ENCODE measurements around a stretch of chr2.

GRCh38 chr2:39265921-39266803, 145.3 kb upstream of the SOS1 start:
- RRBS, result no CpG with 5 or more reads among the region's 4 CpGs

DNA sequence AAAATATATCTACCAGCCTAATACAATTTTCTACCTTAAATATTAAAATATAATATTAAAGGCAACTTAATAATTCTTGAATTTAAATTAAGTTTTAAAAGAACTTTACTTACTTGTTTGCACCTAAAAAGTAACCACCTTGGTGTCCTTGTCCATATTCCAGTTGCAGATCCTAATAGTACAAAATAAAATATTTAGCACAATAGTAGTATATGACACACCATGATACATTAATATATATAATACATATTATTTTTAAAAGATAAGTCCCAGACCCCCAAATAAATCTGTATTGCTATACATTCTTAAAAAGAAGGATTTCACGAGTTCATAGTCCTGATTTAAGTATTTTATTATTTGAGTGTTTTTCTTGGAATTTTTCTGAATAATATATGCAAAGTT, 137.5 kb downstream of the MAP4K3 start:
- RRBS, result no CpG with 5 or more reads among the region's 1 CpG

DNA sequence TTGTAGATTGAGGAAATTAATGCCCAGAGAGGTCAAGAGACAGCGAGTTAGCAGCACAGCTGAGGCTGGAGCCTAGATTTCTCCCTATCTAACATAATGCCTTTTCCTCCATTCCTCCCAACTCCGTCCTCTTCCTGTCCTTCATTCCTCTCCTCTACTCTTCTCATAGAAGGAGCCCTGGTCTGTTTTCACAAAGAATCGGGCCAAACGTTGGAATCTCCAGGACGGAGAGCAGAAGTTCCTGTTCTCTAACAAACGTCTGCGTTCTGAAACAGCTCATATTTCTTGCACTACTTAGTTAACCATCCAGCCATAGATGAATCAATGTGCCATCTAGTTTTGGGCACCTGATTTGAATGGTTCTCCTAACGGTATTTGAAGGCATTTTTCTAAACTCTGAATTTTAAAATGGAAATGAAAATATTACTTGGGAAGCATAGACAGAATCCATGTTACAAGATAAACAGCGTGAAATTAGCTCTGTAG, 537 bp upstream of the THUMPD2 start:
- RRBS, result no CpG with 5 or more reads among the region's 9 CpGs

- RRBS, result no CpG with 5 or more reads among the region's 3 CpGs
Measured at GRCh38 chr2:40231547-40232032, 220.3 kb downstream of the SLC8A1 start.

- RRBS, result no CpG with 5 or more reads among the region's 30 CpGs
Measured at GRCh38 chr2:40238163-40238835, 213.6 kb downstream of the SLC8A1 start.

- RRBS, result no CpG with 5 or more reads among the region's 2 CpGs
Measured at GRCh38 chr2:40280947-40281784, 170.7 kb downstream of the SLC8A1 start.

- RRBS, result no CpG with 5 or more reads among the region's 2 CpGs
Measured at GRCh38 chr2:40364534-40364956, 87.3 kb downstream of the SLC8A1 start.

DNA sequence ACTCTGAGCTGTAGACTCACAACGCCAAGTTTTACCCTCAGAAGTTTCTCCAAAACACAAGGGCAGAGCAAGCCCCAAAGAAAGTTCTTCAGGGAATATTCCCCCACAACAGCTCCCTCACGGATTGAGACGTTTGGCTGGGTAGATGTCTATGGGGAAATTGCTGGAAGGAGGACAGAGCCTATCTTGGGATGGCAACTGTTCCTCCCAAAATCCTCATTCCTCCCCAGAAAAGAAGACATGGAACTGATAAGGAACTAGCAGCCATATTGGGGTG, 2.1 kb upstream of the PKDCC start:
- RRBS, result no CpG with 5 or more reads among the region's 3 CpGs

DNA sequence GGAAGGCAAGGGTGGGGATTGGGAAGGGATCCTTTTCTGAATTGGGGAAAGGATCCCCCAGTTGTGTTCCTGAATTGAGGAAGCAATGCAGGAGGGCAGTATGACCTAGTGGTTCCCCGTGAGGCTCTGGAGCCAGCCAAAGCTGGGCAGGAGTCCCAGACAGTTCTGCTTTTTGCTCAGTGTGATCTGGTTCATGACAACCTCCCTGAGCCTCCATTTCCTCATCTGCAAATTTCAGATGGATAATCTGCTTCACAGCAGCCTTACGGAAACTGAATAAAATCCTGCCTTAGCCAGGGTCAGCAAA, 12.8 kb downstream of the PKDCC start:
- RRBS, result no CpG with 5 or more reads among the region's 2 CpGs

- RRBS, result no CpG with 5 or more reads among the region's 8 CpGs
Measured at GRCh38 chr2:42068723-42069103, 20.9 kb downstream of the PKDCC start.

DNA sequence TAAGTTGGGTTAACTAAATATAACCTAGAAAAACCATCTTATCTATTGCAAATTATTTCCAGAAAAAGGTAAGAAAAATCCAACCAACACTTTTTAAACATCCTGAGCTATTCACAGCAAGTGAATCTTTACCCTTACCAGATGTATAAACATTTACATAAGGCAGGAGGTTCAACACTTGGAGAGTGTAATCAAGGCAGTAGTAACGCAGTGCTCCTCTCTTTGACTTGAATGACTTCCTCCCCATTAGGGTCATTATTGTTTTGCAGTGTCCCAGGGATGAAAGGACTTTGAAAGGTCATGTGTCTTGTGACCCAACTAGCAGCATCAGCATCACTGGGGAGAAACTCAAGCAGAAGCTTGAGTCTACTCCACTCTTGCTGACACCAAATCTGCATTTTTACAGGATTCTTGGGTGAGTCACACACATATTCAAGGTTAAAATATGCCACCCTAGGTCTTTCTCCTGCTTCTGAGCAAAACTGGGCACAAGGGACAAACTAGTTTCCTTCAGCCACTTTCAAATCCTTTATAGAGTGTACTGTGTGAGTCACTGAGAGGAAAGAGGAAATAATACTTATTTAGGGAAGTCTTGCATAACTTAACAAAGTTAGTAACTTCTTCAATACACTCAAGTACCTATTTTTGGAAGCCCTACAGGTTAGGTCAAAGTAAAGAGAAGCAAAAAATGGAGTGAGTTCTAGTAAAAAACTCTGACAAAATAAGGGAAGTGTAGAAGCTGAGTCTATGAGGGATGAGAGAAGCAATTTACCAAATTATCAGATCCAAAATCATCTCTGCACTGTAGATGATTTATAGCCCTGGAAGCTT, 51.1 kb upstream of the EML4 start:
- RRBS, result no CpG with 5 or more reads among the region's 1 CpG

GRCh38 chr2:42127489-42127751, 41.7 kb upstream of the EML4 start:
- RRBS, result no CpG with 5 or more reads among the region's 1 CpG

DNA sequence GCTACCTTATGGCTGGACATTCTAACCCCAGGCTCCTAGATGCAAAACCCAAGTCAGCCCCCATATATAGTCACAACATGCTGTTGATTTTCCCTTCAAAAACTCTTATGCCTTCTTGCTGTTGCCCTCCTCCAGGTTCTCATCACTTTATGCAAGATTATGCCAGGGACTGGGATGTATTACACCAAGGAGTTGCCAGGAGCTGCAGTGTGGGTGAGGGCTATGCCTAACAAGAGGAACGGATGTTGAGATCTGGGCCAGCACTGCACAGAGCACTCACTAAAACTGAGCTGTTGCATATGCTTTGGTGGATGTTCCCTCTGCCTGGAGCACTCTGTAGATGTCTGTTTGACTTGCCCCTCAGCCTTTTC, 41.1 kb upstream of the EML4 start:
- RRBS, result no CpG with 5 or more reads among the region's 1 CpG

DNA sequence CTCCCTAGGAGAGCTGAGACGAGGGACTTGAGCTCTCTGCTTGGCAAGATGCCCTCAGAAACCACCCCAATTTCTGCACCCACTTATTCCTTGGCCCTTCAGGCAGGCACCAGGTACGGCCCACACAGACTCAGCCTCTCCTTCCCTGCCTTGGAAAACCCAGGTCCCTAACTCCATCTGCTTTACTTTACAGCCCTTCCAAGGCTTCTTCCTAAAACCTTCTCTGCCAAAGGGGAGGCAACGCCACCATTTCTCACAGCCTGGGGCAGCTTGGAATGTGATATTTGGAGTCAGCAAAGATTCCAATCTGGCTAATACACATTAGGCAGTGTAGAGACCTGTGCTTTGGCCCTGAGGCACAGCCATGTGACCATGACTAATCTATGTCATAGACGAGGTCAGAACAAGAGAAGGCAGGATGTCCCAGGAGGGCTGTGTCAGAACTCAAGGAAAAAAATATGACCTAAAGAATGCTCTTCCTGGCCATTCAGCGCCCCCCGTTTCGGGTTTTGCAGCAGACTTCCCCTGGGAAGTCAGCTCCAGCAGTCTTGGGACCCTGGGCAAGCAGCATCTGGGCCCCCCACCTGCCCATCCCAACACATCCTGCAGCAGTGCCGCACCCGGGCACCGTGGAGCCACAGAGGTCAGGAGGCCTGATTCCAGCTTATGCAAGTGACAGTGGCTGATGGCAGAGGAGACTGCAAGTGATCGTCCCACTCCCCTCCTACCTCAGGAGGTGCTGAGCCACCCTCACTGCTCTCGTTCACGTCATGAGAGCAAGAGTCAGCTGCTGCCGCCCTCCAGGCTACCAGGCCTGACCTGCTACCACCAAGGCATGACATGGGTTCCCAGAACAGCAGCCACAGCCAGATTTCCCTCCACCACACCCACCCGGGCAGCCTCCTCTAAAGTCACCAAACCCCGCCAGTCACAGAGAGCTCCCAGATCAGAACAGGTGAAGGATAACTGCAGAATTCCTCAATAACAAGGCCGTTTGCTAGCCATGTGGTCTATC, 18.4 kb downstream of the COX7A2L start:
- RRBS, result no CpG with 5 or more reads among the region's 17 CpGs

GRCh38 chr2:42494402-42495501, 970 bp upstream of the KCNG3 start:
- RRBS, result 1% methylated on average over 5 of the region's 62 CpGs

DNA sequence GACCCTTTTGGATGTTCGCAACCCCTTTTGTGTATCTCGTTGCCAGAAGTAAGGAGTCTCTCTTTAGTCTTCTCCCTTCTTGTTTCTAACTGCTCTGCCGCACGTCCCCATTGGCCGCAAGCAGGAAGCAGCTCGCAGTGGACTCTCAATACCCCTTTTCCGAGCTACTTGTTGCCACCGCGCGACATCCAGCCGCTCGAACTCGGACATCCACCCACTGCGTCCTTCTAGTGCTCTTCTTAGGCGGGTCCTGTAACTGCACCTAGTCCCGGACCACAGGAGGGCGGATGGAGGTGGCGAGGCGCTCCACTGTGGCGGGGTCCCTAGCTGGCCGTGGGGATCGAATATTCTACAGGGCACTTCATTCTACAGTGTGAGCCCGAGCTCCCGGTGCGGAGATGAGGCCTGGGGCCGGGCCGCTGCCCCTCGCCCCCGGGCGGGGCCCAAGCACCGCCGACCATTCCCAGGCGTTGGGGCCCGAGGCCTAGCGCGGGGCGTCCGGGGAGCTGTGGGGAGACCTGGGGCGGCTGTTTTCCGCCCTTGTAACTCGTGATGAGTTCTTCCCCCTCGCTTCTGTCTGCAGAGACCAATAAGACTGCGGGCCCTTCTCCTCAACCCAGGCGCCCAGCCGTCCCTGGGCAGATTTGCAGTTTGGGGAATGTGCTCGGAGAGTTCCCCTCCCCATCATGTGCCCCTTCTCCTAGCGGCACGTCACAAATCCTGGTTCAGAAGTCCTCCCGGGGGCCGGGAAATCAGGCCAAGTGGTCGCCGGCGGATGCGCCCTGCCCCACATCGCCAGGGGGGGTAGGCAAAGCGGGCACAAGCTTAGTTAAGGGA, 18.5 kb upstream of the HAAO start:
- RRBS, result 4% methylated on average over 14 of the region's 56 CpGs

DNA sequence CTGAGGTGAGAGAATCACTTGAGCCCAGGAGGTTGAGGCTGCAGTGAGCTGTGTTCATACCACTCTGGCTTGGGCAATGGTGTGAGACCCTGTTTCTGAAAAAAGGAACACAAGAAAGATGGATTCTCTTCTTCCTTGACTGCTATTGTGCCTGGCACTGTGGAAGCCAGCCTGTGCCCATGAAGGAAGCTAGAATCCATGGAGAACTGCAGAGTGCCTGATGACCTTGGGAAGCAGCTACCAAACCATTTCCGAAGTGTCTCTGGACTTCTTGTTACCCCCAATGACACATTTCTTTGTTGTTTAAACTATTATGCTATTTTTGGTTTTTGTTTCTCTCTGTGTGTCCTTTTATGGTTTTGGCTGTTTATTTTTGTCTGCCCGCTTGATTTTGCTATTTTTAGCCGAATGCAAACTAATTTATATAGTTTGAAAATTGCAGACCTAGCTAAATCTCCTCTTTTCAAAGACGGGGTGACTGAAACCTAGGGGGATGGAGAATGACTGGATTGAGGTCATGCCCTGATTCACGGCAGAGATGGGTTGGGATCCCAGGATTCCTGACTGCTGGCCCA, 116.1 kb upstream of the HAAO start:
- RRBS, result no CpG with 5 or more reads among the region's 5 CpGs

- RRBS, result no CpG with 5 or more reads among the region's 23 CpGs
Measured at GRCh38 chr2:42924485-42925279, 132.3 kb upstream of the HAAO start.

- RRBS, result 48% methylated on average over 3 of the region's 7 CpGs
Measured at GRCh38 chr2:42927028-42927482, 134.7 kb upstream of the HAAO start.